Fibroblast of the aortic adventitia (primary cell): Measurements from ENCODE around the genes TNFRSF1A, SCNN1A and TAPBPL.

GRCh38 chr12:4997761-4998348 is 45.8 kb upstream of the KCNA5 start:
- CAGE, long polyA plus RNA = no peak

GRCh38 chr12:5480859-5481270 is 49.0 kb downstream of the NTF3 start:
- CAGE, long polyA plus RNA = no peak

GRCh38 chr12:5548559-5548944 is 116.6 kb downstream of the NTF3 start:
- CAGE, long polyA plus RNA = no peak

GRCh38 chr12:5953376-5953695 is 8.3 kb upstream of the ANO2 start:
- CAGE, long polyA plus RNA = no peak

DNA sequence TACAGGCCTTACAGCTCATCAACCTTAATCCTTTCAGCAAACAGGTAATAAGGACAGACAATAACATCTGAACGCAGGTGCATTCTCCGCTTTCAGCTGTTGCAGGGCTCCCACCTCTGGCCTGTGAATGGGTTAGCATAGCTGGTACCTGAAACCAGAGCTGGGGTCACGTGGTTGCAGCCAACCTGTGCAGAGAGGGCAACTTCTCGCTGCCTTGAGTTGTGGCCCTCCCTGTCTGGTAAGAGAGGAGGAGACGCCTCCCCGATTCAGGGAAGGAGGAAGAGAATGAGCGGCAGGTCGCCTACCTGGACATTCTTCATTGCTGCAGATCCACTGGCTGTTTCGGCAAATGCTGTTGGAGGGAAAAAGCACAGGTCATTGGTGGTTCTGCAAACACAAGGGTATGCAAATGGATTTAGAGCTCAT is 53.5 kb downstream of the VWF start:
- CAGE, long polyA plus RNA = no peak

DNA sequence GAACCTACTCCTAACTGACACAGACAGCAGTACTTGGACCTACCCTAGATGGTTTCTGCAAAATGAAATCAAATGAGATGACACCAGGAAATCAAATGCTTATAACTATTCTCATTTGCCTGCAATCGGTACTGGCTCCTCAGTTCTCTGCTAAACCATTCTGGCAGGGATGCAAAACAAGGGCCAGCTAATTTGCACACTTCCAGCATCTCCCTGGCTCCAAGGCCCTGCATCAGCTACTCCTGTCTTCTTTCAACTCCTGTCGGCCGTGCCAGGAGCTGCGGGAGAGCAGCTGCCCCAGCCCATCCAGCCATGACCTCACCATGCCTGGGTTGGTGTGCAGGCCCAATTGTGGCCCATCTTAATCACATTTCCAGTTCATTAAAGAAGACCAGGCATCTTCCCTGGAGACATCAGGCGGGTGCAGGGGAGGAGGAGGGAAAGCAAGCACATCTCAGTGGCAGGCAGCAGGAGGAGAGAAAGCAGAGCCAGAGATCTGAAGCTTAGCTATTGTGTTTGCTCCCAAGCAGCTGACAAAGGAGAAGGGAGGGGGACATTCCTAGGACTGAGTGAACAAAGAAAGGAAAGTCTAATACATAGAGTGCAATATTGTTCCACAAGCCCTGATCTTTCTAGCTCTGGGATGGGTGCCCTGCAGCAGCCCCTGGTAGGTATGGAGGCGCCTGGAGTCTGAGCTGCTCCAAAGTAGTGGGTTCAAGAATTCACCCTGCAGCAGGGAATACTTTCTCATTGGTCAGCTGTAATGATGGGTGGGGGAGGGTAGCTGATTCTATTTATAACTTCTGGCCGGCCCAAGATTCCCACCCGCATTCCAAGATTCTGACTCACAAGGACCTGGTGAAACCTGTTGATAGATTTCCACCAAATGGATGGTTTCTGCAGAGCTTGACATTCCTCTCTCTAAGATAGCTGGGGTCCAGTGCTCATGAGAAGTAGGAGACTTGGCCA is 40.1 kb downstream of the VWF start:
- CAGE, long polyA plus RNA = no peak

DNA sequence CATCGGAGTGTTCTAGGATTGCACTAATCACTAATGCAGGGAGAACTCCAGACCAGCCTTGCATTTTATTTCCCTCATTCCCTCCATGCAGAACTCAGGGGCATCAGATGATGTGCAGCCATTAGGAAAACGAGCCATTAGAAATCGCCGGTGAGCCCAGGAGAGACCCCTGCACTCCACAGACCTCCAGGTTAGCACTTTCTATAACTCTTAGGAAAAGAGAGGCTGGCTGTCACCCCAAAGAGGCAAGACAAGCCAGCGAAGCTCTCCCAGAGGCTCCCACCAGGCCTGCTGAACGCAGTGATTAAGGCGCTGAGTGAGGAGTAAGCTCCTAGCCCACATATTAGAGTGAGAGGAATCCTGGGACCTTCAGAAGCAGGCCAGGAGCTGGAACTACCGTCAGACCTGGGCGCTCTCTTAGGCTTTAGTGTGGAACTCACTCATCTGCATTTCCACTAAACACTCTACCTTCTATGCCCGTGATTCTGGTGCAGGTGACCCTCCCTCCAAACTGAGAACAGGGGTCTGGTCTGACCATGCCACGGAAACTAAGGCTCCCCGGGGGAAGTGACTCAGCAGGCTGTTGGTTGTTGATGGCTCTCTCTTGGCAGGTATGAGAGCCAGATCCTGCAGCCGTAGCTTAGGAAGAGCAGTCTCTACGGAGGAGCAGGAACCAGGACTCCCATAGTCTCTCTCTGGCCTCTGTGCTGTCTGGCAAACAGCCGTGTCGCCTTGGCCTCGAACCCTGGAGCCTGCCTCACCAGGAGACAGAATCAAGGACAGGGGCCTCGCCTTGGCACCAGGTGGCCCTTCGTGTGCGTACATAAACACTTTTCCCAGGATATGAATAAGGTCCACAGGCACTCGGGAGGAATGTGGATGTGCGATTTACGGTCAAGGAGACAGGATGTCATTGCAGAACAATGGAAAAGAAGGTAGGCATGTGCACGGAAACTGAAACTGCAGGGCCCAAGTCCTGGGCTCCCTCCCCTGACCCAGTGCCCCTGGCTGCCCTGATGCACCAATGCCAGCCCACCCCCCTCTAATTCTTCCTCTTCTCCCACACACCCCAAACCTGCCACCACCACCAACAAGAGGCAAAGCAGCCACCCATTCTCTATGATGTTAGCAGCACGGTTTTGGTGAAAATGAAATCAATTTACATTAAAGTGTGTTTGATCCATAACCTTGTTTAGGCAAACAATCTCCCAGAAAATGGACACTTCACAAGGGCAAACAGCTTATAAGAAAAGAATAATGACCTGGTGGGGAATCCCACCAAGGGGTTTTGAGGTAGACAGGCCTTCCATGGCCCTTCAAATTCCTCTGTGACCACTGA is 8.0 kb downstream of the VWF start:
- CAGE, long polyA plus RNA = no peak

DNA sequence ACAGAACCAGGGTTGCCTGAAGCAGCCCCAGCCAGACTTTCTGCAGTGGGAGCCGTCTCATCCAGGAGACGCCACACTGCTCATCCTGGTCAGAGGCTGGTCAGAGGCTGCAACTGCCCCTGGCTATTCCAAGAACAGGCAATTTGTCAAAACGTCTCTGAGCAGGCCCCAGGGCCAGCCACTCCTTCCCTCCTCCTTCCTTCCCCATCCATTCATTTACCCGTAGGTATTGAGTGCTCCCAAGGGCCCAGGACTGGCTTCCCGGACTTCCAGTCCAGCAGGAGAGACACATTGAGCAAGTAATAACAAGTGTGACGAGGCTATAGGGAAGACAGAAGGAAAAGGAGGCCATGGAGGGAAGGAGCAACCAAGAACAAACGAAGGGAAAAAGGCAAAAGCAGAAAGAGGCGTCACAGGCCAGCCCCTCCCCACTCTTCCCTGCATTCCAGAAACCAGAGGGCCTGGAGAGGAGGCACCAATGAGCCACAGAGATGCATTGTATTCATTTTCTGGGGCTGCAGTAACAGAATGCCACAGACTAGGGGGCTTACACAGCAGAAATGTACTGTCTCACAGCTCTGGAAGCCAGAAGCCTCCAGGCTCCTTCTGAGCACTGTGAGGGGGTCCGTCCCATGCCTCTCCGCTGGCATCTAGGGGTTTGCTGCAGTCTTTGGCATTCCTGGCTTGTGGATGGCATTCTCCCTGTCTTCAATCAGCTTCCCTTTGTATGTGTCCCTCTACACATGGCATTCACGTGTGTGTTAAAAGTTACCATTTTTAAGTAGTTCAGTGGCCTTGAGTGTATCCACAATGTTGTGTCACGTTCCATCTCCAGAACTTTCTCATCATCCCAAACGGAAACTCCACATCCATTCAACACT is 20.9 kb upstream of the CD9 start:
- CAGE, long polyA plus RNA = no peak

GRCh38 chr12:6229866-6230385 is 29.7 kb downstream of the CD9 start:
- CAGE, long polyA plus RNA = no peak

GRCh38 chr12:6233691-6234700 is 33.8 kb downstream of the CD9 start:
- CAGE, long polyA plus RNA = no peak

DNA sequence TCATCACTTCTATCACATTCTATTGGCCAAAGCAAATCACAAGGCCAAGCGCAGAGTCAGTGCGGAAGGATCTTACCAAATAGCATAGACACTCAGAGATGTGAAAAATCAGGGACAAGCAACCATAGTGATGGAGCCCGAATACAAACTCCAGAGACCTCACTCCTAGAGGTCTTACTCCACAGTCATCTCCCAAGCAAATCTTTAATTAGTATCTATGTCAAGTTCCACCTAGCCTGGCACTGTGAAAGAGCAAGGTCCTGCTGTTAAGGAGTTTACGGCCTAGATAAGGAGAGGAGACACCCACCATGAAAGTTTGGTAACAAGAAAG is 7.5 kb upstream of the PLEKHG6 start:
- CAGE, long polyA plus RNA = no peak

- CAGE, long polyA plus RNA = no peak
Measured at GRCh38 chr12:6307516-6307804, 3.0 kb upstream of the PLEKHG6 start.

- CAGE, long polyA plus RNA = no peak
Measured at GRCh38 chr12:6309956-6310418, 495 bp upstream of the PLEKHG6 start.

DNA sequence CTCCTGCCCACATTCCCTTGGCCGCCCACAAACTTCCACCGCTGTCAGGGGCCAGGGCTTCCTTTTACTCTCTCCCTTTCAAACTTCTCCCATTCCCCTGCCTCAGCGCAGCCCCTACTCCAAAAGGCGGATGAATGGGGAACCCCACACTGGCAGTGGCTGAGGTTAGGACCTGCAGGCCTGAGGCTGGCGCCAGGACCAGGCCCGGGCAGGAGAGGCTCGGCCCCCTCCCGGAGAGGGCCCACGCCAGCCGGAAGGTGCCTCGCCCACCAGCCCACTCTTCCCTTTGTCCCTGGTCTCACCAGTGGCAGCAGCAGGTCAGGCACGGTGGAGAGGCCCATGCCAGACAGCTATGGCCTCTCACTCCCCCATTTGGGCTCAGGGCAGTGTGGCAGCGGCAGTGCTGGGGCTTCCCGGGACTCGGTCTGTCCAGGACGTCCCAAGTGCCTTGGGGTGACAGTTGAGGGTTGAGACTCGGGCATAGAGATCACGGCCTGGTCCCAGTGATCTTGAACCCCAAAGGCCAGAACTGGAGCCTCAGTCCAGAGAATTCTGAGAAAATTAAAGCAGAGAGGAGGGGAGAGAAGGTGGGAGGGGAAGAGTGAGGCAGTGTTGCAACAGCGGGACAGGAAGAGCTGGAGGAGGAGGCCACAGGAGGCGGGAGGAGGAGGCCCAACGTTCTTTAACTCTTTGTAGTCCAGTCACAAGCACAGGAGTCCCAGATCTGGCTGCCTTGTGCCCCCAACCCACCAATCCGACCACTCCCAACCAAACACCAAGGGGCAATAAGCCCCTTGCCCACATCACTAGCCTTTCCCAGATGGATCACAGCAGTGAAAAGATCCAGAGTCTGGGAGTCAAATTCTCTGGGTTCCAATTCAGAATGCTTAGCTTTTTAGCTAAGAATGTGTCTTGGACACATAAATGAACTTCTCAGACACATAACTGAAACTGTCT is at the start of gene TNFRSF1A:
TSS of gene TNFRSF1A (minus strand) at position 603 of the 957 bp plus-strand sequence.
- CAGE, long polyA plus RNA = no peak

DNA sequence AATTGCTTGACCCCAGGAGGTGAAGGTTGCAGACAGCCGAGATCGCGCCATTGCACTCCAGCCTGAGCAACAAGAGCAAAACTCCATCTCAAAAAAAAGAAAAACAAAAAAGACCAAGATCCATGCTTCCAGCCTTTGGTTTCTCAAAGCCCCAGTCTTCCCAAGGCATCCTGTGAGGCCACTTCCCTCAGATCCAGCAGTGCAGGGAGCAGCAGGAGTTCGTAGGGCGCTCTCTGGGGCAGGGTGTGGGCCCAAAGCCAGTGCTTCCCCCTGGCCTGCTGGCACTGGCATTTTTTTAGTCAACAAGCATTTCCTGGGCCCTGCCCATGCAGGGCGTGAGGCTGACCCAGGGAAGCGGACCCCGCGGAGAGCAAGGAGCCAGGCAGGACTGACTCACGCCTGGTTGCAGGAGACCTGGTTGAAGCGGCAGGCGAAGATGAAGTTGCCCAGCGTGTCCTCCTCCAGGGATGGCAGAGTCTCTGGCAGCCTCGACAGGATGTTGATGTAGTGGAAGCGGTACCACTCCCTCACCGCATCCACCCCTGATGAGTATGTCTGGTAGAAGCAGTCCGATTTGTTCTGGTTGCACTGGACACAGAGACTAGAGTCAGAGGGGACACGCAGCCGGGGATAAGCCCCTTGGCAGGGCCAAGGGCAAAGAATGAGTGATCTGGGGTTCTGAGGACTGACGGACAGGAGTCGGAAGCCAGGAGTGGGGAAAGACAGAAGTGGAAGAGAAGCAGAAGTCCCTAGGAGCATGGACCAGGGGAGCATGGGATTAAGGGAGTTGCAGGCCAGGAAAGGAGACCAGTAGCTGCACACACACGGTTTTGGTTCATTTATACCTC is 13.5 kb downstream of the SCNN1A start:
- CAGE, long polyA plus RNA = no peak

GRCh38 chr12:6374820-6375933 is at the start of gene SCNN1A:
Gene SCNN1A (minus strand): TSS chr12:6375563.
- CAGE, long polyA plus RNA = no peak

DNA sequence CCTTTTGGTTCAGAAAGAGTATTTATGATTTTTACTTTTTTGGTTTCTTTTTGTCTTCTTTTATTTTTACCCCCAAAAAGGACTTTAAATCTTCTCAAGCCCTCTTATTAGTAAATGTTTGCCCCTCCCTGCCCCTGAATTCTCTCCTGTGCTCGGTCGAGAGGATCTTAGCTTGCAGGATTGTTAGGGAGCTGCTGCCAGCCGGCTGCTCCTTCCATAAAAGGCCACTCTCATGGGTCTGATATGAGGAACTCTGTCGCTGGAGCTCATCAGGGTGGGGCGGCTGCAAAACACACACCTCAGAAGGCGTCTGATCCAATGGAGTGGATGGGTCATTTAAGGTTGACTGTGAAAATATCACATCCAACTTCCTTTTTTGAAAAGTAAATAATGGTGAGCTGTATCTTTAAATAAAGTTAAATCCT is 8.5 kb downstream of the LTBR start:
- CAGE, long polyA plus RNA = no peak

DNA sequence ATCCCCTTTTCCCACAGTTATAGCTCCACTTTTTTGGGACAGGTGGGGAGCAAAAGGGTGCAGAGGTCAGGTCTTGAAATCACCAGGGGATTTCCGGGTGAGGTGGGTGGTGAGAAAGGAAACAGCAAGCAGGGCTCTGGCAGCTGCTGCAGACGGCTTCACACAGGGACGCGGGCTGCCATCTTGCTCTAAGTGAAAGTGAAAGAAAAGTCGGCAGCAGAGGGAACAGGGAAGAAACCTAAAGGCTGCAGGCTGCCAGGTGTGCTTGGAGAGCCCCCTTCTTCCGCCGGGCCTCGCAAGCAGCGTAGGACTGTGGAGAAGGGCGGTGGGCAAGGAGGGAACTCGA is at the start of gene TAPBPL:
TSS of gene TAPBPL (plus strand) at position 151 of the 346 bp plus-strand sequence.
- CAGE, long polyA plus RNA = no peak

DNA sequence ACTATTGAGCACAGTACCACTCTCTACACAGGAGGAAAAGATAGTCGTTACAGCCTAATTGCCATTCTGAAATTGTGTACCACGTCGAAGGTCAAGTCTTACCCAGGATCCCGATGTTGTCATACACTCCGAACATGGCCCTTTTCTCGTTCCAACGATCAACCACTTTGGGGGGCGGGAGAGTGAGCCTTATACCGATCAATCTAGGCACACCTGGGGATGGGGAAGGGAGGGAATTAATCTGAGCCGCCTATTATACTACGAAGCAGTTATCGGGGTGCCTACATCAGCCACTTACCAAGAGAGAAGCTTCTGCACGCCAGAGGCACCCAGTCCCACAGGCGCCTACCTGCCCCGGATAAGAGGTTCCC is 317 bp downstream of the MRPL51 start:
- CAGE, long polyA plus RNA = no peak

GRCh38 chr12:6517078-6517965 is 17.0 kb upstream of the GAPDH start:
- CAGE, long polyA plus RNA = no peak